Left common carotid artery plus branches (tissue), 1 donor: Measurements from ENCODE around the genes CNIH1 and MAPK1IP1L.

GRCh38 chr14:54440805-54441858, at the start of gene CNIH1:
CNIH1 (minus strand) TSS chr14:54441374.
- PRO-cap: unidirectional peak, plus-strand start at chr14:54440912; bidirectional peak, plus-strand start at chr14:54441084, minus-strand start at chr14:54440917; unidirectional peak, minus-strand start at chr14:54441340

- PRO-cap: no peak
Observed at GRCh38 chr14:54493262-54493840, 4.6 kb upstream of the GMFB start.

DNA sequence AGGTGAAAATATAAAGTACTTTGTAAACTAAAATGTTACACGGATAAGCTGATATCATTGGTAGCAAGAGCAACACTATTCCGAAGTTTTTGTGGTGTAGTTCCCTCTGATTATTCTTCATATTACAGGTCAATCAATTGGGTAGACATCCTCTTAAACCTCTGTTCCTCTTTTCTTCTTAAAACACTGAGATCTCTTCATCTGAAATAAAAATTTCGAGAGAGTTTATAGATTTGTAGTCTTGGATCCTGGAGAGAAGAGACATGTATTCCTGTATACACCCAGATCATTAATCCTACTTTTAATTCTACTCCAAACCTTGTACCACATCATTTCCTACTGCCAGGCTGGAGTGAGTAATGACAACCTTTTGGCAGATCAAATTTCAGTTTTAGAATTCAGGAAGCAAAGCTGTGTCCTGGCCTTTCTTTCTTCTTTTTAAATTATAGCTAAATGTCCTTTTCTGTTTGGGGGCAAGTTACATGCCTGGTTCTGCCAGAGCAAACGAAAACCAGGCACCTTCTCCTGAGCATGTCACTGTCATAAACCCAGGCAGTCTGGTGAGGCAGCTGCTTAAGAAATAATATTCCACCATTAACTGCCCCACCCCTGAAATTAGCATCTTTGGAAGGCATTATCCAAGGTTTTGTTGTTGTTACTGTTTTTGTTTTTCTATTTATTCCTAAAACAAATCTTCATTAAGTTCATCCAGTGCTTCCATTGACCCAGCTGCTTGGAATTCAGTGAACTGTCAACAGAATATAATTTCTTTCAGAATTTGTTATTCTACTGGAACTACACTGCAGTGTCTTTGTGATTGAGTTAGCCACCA, 33.0 kb downstream of the SAMD4A start:
- PRO-cap: no peak

DNA sequence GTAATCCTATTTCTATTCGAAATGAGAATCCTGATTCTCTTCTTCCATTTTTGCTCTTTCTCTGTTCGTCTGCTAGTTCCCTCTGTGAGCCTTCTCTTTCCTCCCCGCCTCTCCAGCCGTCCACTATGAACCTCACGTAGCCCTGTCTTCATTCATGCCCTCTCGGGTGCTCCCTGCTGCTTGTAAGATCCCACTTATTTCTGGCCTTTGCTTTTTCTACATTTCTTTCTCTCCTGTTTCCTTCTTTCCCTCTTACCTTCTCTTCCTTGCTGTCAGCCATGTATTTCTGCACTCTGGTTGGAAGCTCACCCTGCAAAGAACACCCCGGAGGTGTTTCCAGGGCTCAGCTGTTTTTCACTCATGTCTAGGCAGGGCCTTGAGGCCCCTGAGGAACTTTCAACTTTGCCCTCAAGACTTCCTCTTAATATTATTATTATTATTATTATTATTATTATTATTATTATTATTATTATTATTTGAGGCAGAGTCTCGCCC, 86.0 kb downstream of the SAMD4A start:
- PRO-cap: no peak

- PRO-cap: no peak
Observed at GRCh38 chr14:54708397-54708892, 141.5 kb downstream of the SAMD4A start.

GRCh38 chr14:54786833-54787346, 115.7 kb downstream of the GCH1 start:
- PRO-cap: no peak

GRCh38 chr14:54837696-54837886, 65.0 kb downstream of the GCH1 start:
- PRO-cap: no peak

DNA sequence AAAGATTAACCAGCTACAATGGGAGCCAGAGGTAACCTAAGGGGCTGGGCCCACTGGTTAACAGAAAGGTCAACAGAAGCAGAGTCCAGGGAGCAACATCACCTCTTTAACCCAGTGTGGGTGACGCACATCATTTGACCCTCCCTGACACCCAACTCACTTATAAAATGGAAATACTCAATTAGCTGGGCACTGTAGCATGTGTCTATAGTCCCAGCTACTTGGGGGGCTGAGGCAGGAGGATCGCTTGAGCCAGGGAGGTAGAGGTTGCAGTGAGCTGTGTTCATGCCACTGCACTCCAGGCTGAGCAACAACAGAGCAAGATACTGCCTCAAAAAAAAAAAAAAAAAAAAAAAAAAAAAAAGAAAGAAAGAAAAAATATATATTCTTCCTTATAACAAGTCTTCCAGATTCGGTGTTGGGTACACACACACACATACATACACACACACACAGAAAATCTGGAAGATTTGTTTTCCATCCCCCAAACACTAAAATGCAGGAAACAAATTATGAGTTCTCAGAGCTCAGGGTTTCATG, 64.7 kb downstream of the GCH1 start:
- PRO-cap: no peak

GRCh38 chr14:54838975-54839604, 63.5 kb downstream of the GCH1 start:
- PRO-cap: no peak

DNA sequence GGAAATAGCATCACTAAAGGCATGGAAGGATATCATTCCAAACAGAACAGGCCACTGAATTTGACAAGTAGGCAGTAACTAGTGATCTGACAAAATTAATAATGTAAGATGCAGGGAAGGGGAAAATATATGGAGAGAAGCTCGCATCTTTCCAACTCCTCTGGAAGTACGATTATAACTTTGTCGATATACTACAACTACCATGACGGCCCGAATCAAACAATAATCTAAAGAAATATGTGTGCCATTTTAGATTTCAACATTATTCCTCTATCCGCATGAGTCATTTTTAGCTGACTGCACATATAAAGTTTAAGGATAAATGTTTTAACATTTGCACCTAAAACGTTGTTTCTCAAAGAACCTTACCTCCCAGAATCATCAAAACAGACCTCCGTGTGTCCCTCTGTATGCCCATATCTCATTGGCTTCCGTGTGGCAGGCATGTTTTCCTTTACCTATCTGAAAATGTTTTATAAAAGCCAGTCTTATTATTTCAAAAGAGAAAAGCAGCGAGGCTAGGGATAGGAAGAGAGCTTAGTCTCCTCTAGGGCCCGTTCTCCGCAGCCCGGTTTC, 469 bp downstream of the WDHD1 start:
- PRO-cap: no peak

DNA sequence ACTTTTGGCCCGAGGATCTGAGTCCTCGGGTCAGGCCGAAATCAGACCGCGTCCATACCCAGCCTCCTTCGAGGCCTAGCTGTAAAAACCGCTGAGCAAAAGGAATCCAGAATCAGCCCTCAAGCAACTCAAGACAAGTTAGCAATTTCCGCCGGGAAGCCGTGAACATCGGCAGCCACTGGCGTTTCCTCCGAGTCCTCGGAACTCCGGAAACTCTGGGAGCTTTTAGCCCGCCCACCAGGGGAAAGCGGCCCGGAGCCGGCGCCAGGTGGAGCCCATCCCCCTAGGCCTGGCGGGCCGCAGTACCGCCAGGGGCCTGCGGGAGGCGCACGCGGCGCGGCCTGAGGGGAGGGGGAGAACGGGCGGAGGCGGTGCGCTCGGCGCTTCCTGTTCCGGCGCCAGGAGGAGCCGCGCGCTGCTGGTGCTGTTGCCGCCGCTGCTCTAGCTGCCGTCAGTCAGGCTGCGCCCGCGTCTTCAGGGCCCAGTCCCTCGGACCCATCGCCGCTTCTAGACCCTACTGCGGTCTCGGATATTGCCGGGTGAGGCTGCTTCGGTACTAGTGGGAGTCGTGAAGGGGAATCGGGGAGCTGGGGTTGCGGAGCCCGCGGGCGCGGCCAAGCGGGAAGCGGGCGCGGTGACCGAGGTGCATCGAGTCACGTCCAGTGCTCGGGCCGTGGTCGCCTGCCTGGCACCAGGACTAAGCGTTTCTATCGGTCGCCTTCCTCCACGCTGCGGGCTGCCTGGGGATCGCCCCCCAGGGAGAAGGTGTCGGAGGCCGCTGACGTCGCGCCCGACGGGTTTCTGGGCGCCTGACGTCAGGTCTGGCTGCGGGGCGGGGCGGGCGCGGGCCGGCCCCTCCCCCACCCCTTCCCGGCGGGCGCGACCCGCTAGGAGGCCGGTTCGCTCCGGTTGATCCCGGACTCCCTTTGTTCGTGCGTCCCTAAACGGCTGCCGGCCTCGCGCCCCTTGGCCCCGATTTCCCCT, at the start of gene MAPK1IP1L:
TSS of gene MAPK1IP1L (plus strand) at position 383 of the 984 bp plus-strand sequence.
- PRO-cap: bidirectional peak, plus-strand start at position 401 of the sequence, minus-strand start at position 217 of the sequence; bidirectional peak, plus-strand start at position 870 of the sequence, minus-strand start at position 738 of the sequence

- PRO-cap: bidirectional peak, plus-strand start at chr14:55129907, minus-strand start at chr14:55129649
Observed at GRCh38 chr14:55129444-55130514, 727 bp downstream of the LGALS3 start.

- PRO-cap: no peak
Observed at GRCh38 chr14:55297768-55298903, 26.9 kb downstream of the FBXO34 start.

GRCh38 chr14:55832004-55832518, 252.1 kb downstream of the KTN1 start:
- PRO-cap: no peak

DNA sequence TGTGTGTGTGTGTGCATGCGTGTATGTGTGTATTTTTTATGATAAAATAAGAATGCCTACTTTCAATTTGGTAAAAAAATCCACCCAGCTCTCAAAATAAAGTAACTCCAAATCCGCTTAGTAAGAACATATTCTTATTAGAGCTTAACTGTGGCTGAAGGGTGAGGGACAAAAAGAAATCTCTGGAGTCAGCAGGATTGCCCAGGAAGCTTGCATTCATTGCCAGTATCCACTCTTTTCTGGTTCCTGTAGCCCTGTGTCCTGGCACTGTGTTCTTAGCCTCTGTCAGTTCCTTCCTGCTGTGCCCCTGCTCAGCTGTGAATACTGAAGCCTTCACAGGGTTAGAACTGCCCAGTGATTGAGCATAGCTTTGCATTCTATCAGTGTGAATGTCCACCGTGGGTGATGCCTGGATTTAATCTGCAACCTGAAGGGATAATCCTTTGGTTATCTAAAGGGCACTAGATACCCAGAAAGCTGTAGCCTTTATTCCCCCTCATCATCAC, 266.9 kb upstream of the PELI2 start:
- PRO-cap: no peak

- PRO-cap: no peak
Observed at GRCh38 chr14:56005682-56006230, 112.5 kb upstream of the PELI2 start.

DNA sequence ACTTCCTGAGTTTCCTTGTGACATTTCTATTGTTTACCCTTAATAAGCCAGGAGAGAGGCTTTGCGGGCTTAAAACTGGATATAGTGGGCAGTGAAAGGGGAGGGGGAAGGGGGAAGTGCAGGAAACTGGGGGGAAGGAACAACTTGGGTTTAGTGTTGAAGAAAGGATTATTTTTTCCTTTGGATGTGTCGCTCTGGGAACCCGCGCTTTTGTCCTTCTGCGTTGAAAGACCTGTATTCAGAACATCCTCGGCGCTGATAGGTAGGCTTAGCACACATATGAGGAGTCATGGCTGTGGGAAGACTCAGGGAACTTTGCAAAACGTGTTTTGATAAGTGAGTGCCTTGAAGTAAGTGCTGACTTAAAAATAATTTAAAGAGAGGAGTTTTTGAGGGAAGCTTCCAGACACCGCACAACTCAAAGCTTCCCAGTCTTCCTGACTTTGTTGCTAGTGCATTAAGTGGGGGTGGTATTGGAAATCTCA, 1.4 kb downstream of the PELI2 start:
- PRO-cap: no peak

GRCh38 chr14:56807416-56807657, 2.9 kb downstream of the OTX2 start:
- PRO-cap: no peak

DNA sequence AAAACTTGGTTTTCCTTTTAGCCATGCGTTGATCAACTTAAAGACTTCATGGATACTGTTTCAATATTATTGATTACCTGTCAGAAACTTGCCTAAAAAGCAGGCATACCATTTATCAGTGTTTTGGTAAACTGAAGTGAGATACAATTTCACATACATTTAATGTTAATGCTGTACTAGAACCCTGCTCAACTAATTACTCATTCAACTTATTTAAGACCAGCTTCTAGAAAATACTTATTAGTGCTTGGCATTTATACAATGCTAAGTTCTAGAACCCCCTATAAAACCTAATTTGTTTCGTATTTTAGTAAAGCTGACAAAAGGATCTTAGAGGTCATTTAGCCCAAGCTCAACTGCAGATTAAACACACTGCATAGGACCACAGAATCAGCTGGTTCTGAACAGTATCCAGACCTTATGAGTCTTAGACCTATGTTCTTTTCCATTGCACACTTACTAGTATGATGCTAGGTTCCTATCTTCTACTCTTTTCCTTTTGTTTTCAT, 19.8 kb downstream of the PSMA3 start:
- PRO-cap: no peak

GRCh38 chr14:58287326-58288480, 10.7 kb upstream of the ARID4A start:
- PRO-cap: no peak